Calu3 (cell line): ENCODE data around the genes DEFB127, SRXN1 and FAM110A.

DNA sequence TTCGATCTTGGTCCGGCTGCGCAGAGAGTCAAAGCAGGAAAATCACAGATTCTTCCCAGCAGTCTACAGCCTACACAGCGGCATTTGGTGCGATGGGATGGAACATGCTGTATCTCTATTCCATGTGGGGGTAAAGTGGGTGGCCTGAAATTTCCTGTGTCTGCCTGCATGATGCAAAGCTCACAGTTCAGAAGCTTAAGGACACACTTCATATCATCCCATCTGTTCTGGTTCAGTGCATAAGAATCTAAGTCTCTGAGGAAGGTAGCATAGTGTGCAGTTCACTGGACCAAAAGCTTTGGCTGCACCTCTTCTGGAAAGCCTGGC is at the start of gene DEFB127:
Gene DEFB127 (plus strand): TSS at position 238 of the 327 bp plus-strand sequence.
- PRO-cap: no peak

DNA sequence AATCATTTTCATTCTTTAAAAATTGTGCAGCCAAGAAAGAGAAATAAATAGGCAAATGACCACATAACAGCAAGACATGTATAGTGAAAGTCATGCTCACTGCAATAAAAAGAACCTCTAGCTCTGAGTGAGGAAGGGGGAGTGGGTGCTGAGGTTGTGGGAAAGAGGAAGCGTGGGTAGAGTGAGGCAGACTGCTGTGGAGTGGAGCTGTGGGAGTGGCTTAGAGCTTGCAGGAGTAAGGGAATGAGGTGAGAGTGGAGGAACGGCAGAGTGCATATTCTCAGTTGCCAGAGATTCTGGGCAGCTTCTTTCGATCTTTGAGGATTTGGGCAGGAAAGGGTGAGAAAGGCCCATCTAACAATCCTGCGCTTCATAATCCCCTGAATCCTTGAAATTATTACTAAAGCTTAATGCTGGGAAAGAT is 10.5 kb downstream of the DEFB129 start:
- PRO-cap: no peak

- PRO-cap: no peak
Measured at GRCh38 chr20:299320-300158, 2.2 kb downstream of the ZCCHC3 start.

DNA sequence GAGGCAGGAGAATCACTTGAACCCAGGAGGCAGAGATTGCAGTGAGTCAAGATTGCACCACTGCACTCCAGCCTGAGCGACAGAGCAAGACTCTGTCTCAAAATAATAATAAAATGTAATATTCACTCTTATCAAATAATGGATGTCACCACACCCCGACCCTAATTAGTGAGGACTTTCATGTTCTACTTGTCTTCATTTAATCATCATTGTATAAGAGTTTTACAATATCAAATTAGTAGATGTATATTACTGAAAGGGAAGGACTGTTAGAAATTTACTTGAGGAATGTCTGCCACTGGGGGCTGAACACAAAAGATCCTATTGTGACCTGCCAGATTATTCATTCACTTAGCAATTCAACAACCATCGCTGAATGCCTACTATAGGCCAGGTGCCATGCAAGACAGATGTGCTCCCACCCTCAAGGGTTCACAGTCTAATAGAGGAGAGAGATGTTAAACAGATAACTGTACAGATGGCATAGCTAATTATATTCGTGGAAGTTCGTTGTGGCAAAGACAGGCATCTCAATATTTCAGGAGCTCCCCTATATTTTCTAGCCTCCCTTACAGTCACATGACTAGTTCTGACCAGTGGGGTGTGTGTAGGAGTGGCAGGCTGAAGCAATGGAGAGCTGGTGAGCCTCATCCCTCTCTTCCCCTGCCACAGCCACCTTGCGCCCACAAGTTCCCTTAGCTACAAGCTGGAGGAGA is 8.0 kb upstream of the RBCK1 start:
- PRO-cap: no peak

GRCh38 chr20:406792-407998 is 904 bp upstream of the RBCK1 start:
- PRO-cap: bidirectional peak, plus-strand start at chr20:407451, minus-strand start at chr20:407309; bidirectional peak, plus-strand start at chr20:407709, minus-strand start at chr20:407669; bidirectional peak, plus-strand start at chr20:408086, minus-strand start at chr20:407922

GRCh38 chr20:433515-434081 is 25.5 kb downstream of the RBCK1 start:
- PRO-cap: no peak

GRCh38 chr20:652092-652301 is 1.0 kb downstream of the SRXN1 start:
- PRO-cap: no peak

- PRO-cap: bidirectional peak, plus-strand start at chr20:653587, minus-strand start at chr20:653200
Measured at GRCh38 chr20:652814-653857, at the start of gene SRXN1. TSS of gene SRXN1 (minus strand) at chr20:653200.

GRCh38 chr20:653858-654355 is 907 bp upstream of the SRXN1 start:
- PRO-cap: no peak

- PRO-cap: bidirectional peak, plus-strand start at chr20:833715, minus-strand start at chr20:833498
Measured at GRCh38 chr20:833098-834417, at the start of gene FAM110A. TSS of gene FAM110A (plus strand) at chr20:833715.

DNA sequence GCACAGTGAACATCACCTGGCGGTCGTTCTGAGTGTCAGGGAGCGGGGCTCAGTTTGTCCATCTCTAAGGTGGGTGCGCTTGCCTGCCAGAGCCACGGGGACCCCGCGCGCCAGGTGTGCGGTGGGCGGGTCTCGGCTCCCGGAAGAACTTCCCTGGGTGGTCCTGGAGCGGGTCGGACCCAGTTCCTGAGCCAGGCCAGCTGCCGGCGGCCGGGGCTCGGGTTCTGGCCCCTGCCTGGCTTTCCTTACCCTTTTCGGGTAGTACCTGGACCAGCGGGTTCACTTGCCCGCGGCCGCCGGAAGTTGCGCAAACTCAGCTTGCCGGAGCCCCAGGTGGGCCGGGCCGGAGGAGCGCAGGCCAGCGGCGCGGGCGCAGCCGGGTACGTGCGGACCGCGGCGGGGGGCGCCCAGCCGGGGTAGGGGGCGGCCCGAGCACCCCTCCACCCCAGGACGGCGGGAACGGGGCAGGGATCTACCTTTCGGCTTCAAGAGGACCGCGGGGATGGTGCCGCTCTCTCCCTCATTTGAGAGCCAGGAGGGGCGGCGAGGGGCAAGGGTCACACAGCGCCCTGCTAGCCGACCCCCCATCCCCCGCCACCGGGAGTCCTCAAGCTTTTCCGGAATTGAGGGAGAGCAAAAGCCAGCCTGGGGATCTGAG is 7.6 kb downstream of the FAM110A start:
- PRO-cap: bidirectional peak, plus-strand start at position 361 of the sequence, minus-strand start at position 263 of the sequence

GRCh38 chr20:911216-912082 is 4.7 kb downstream of the ANGPT4 start:
- PRO-cap: no peak

DNA sequence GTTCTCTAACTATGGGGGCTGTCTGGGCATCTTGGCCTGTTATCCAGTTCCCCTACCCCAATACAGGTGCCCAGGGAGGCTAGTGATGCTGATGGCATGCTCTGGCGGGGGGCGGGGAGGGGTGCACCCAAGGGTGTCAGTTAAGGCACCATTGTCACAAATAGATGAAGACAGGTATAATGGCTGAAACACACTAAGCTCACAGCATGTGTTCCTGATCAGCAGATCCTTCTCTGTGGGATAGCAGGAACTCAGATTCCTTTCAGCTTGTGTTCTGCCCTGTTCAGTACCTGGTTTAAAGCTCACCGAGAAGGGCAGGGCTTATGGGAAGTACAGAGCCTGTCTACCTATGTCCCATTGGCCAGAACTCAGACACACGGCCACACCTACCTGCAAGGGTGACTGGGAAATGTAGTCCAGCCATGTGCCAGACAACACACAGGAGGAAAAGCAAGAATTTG is 3.4 kb upstream of the RSPO4 start:
- PRO-cap: unidirectional peak, minus-strand start at position 297 of the sequence

DNA sequence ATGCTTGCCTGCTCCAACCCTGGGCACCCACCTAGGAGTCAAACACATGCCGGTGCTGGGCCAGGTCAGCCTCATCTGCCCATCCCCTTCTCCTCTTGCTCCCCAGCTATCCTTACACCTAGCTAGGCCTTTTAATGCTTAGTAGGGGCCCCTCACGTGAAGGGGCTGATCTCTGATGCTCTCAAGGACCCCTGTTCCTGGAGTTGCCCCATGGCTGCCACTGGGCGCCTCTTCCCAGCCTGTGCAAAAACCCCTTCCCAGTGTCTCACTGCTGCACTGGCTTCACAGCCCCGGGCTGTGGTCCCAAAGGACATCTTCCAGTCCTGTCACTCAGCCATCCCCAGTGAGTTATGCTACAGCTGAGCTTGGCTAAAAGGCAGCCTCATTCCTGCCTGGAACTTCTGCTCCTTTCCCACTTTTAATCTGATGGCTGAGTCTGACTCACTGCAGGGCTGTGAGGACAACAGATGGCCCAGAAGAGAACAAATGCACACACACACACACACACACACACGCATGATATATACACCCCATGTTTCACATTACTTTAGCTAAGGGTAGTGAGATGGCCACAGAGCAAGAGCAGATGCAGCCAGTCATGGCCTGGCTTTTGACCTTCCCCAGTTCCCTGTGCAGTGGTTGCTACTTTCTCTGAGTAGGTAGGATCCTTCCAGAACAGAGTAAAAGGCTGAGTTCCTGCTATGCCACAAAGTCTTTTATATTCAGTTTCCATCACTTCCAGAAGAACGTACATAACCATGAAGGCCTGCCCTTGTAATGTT is 12.9 kb upstream of the SDCBP2 start:
- PRO-cap: no peak

- PRO-cap: no peak
Measured at GRCh38 chr20:1388376-1389499, 4.1 kb downstream of the FKBP1A start.

GRCh38 chr20:1390952-1391557 is 1.8 kb downstream of the FKBP1A start:
- PRO-cap: no peak

GRCh38 chr20:1397653-1397852 is 4.7 kb upstream of the FKBP1A start:
- PRO-cap: no peak

- PRO-cap: no peak
Measured at GRCh38 chr20:1401477-1401676, 8.5 kb upstream of the FKBP1A start.

DNA sequence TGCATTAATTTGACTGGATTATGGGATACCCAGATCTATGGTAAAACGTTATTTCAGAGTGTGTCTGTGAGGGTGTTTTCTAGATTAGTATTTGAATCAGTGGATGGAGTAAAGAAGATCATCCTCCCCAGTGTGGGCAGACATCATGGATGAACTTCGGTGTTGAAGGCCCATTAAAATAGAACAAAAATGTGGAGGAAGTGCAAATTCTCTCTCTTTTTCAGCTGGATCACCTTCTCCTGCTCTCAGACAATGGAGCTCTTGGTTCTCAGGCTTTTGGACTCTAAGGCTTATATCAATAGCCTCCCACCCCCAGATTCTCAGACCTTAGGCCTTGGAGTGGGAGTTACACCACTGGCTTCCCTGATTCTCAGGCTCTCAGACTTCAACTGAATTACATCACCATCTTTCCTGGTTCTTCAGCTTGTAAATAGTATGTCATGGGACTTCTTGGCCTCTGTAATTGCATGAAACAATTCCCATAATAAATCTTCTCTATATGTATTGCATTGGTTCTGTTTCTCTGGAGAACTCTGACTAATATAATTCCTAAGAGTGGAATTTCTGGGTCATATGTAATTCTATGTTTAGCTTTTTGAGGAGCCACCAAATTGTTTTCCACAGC is 36.6 kb downstream of the NSFL1C start:
- PRO-cap: no peak

- PRO-cap: no peak
Measured at GRCh38 chr20:1669044-1669665, 11.6 kb upstream of the SIRPG start.